Breast epithelium (tissue), 2 donors: ENCODE results near the genes GTDC1 and MBD5.

- PRO-cap = no peak
- RAMPAGE, long total RNA, 2 experiments = no peak in any of the 2 experiments
Observed at GRCh38 chr2:142716417-142717113, 160.9 kb upstream of the KYNU start.

- PRO-cap = no peak
- RAMPAGE, long total RNA, 2 experiments = no peak in any of the 2 experiments
Observed at GRCh38 chr2:142870534-142870963, 6.9 kb upstream of the KYNU start.

- PRO-cap = no peak
- RAMPAGE, long total RNA, 2 experiments = no peak in any of the 2 experiments
Observed at GRCh38 chr2:143942651-143942983, 389.7 kb downstream of the GTDC1 start.

GRCh38 chr2:144331653-144332847 lies at the start of gene GTDC1:
Gene GTDC1 (minus strand): TSS chr2:144332512.
- PRO-cap = bidirectional peak, plus-strand start at chr2:144332304, minus-strand start at chr2:144332210; bidirectional peak, plus-strand start at chr2:144332683, minus-strand start at chr2:144332432
- RAMPAGE, long total RNA, 2 experiments = no peak in any of the 2 experiments

GRCh38 chr2:144403700-144404512 lies 71.6 kb upstream of the GTDC1 start:
- PRO-cap = no peak
- RAMPAGE, long total RNA, 2 experiments = no peak in any of the 2 experiments

- PRO-cap = no peak
- RAMPAGE, long total RNA, 2 experiments = no peak in any of the 2 experiments
Observed at GRCh38 chr2:144444702-144445214, 75.2 kb downstream of the ZEB2 start.

DNA sequence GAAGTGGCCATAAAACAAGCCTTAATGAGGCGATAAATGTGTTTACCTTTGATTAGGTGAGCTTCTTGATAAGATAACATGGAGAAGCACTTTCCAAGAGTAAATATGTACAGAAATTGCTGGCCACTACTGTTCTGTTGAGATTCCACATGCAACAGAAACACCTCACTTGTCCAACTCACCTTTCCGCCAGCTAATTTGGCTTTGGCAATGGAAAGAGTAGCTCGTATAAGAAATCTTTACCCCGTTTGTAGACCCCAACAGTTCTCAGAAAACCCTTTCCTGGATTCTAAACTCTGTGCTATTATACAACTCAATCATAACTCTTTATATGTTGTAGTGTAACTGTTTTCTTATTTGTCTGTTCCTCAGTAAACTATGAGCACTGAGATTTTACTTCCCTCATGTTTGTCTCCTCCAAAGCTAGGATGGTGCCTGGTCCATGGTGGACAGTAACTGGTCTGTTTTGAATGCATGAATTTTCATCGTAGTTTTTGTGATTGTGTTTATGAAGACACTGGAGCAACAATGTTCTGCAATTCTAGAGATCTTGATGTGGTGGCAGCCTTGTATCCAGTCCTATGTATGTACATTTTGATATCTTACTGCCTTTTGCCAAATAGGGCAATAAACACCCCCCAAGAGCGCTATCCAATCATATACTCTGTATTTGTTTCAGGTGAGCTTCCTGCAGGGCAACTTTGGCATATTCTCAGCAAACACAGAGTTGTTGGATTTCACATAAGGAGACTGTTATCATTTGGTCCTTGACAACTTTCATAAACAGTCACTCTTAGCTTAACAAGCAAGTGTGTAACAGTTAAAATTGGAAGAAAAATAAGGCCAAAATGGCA lies 54.8 kb downstream of the ZEB2 start:
- PRO-cap = no peak
- RAMPAGE, long total RNA, 2 experiments = no peak in any of the 2 experiments

DNA sequence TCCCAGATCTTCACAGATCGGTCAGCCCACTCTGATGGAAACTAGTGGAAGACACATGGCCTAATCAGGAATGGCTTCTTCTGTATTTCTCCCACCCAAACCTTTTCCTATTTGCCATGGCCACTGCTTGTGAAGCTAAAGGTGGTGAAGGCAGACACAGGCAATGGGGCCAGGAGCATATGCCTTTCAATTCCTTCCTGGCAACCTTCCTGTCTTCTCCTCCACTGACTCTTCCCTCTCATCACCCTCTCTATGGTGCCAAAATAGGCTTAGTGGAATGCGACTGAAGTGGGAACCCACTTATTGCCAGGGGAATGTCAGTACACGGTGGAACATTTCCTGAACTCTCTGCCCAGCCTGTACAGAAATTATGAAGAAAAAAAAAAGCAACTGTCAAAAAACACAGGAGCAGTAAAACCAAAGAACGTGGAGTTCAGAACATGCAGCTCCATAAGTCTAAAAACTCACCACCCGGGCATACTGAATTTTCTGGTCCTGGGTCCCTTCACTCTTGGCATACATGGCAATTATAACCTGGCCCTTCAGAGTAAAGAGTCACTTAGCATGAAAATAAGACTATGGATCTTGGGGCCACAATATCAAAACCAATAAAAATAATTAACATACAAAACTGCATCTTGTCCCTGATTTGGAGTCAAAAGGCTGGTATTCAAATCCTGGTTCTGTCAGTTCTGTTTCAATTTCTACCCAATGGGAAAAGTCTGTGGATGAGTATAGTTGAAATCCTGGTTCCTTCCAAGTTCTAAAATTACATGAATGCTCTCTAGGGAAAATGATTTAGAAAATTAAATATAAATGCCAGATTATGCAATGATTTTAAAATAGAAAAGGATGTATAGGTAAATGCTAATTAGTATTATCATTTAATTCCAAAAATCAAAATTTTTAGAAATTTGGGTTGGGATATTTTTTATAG lies 35.2 kb downstream of the ZEB2 start:
- PRO-cap = no peak
- RAMPAGE, long total RNA, 2 experiments = no peak in any of the 2 experiments

GRCh38 chr2:144501729-144502339 lies 18.1 kb downstream of the ZEB2 start:
- PRO-cap = no peak
- RAMPAGE, long total RNA, 2 experiments = no peak in any of the 2 experiments

DNA sequence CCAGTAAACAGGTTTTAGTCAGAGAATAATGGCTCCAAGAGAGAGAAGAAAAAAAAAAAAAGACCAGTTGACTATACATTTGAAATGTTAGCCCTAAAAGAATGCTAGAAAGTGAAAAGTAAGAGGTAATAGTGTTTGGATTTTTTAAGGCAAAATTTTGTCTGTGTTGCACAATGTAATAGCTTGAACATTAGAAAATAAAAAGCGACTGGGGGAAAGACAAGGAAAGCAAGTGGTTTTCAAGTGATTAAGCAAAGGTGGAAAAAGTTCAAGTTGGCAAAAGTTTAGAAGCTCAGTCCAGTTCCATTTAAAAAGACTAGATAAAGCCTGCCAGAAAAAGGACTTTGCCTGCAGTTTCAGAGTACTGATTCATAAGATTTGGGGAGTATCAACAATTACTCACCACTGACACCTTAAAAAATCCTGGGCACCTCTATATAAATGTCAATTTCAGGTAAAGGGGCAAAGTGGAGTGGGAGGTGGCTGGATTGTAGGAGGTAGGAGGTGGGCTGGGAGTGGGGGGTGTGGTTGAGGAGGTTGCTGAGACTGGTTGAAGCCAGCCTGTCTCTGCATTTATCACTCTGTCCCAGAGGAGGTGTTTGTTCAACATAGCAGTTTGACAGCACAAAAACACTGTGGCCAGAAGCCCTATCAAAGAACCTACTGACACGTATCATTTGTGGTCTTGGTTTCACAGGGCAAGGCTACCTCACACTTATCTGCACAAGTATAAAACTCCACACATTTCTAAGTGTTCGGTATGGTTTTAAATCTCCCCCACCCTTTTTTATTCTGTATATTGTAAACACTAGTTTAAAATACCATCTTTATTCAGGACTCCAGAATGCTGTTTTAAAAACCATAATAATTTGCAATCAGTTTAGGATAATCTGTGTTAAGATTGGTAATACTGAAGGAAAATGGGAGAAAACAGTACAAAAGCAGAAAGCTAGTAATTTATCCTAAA lies 14.5 kb downstream of the ZEB2 start:
- PRO-cap = no peak
- RAMPAGE, long total RNA, 2 experiments = no peak in any of the 2 experiments

- PRO-cap = no peak
- RAMPAGE, long total RNA, 2 experiments = no peak in any of the 2 experiments
Observed at GRCh38 chr2:144650869-144651191, 130.9 kb upstream of the ZEB2 start.

DNA sequence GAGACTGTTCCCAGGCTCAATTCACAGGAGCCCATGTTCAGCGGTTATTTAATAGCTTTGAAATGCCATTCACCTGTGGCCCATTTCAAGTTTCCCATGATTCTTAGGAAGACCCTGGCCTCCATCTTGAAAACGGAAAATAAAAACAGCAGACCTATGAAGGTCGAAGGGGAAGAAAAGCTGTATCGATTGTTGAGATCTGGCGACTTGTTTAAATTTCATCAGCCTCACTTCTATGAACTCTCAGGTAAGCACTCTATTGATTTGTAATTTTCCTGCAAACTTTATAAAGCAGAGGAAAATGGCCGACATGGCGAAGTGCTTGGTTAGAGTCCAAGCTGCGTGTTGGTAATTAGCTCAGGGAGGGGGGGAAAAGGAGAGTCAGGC lies 147.9 kb upstream of the ZEB2 start:
- PRO-cap = no peak
- RAMPAGE, long total RNA, 2 experiments = no peak in any of the 2 experiments

DNA sequence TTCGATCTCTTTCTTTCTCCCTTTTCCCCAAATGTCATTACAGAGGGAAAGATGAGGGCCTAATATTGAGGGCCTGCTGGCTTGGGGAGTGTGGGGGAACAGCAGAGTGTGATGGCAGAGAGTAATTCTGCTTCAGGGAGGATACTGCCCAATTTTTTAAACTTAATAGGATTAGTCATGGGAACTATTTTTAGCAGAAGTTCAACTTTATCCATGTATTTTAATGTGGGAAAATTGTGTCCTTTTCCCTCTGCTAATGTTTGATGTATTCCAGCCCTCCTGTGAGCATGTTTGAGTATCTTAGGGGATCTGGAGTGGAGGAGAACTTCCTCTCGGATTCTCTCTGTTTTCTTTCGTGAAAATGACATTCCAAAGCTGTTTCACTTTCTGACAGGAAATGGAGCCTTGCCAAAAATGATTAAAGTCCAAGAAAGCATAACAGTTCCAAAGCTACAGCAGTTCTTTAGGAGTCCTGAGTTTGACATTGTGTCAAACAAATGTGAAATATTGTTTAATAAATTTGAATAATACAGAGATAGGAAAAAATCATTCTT lies 418.4 kb upstream of the ZEB2 start:
- PRO-cap = no peak
- RAMPAGE, long total RNA, 2 experiments = no peak in any of the 2 experiments

- PRO-cap = no peak
- RAMPAGE, long total RNA, 2 experiments = no peak in any of the 2 experiments
Observed at GRCh38 chr2:145198941-145199413, 679.1 kb upstream of the ZEB2 start.

- PRO-cap = no peak
- RAMPAGE, long total RNA, 2 experiments = no peak in any of the 2 experiments
Observed at GRCh38 chr2:145415754-145416225, 895.9 kb upstream of the ZEB2 start.

DNA sequence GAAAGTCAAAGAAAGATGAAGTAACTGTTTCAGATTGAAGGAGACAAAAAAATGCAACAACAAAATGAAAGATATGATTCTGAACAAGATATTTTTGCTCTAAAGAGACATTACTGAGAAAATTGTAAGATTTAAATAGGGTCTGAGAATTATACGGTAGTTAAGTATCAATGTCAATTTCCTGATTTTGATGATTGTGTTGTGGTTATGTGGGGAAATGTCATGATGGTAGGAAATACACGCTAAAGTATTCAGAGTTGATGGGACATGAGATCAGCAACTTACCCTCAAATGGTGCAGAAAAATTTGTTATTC lies 551.0 kb upstream of the ACVR2A start:
- PRO-cap = no peak
- RAMPAGE, long total RNA, 2 experiments = no peak in any of the 2 experiments

DNA sequence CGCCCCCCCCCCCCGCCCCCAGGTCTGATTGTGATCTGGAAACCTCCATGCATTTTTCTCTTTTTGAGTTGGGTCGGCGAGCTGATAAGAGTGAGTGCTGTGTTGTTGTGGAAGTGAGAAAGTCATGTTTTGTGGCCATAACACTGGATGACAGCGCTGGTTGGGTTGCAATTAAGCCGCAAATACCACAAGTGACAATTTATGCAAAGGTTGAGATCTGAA lies 429 bp downstream of the ACVR2A start:
- PRO-cap = no peak
- RAMPAGE, long total RNA, 2 experiments = no peak in any of the 2 experiments

DNA sequence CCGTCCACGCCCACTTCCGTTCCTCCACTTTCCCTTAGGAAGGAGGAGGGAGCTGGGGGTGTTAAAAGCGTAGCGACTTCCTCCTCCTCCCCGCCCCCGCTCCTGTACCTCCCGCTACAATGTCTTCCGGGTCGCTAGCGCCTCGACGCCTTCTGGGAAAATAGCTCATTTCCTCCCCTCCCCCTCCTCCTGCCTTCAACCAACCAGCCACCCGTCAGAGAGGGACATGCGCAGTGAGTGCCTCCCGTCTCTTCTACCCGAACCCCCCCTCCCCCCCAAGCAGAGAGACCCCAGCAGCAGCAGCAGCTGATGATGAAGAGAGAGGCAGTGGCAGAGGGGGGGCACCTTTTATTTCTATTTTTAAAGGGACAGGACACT lies at the start of gene MBD5:
Gene MBD5 (plus strand): TSS at position 278 of the 378 bp plus-strand sequence.
- PRO-cap = bidirectional peak, plus-strand start at position 217 of the sequence, minus-strand start outside the sequence; unidirectional peak, plus-strand start at position 282 of the sequence
- RAMPAGE, long total RNA, 2 experiments = start-site peak on the plus strand in 2 of 2 experiments, centred at positions 229 to 269 of the sequence, 24 to 400 reads per replicate

DNA sequence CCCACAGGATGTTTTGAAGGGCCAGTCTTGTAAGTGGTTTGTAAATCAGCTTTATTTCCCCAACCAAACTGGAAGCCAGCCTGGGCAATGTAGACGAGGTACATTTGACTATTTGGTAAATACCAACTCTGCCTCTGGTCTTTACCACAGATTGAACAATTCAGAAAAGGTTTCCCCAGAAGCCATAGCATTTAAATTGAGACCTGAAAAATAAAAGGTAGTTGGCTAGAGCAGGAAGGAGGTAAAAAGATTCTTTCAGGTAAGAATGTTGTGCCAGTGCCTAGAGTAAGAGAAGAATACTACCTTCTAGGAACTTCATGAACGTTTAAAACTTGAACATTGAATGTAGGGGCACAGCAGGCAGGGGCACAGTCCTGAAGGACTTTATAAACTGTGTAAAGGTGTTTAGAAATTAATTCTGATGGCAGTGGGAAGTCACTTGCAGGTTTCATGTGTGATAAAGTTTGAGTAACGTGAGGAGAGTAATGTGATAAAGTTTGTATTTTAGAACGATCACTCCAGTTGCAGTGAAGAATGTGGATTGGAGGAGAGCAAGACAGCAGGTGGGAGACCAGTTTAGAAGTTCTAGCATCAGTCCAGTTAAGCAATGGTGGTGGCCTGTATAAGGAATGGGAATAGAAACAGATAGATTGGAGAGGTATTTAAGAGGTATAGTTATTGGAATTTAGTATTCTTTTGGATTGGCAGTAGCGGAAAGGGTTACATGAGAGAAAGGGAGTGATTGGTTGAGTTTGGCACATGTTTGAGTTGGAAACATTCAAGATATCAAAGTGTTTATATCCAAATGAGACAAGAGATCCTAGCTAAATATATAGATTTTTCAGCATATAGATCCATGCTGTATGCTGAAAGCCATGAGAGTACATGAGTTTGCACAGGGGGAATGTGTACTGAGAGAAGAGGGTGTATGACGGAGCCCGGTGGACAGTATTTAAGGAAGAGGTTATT lies 77.0 kb downstream of the MBD5 start:
- PRO-cap = no peak
- RAMPAGE, long total RNA, 2 experiments = no peak in any of the 2 experiments

GRCh38 chr2:148201727-148202623 lies 181.1 kb downstream of the MBD5 start:
- PRO-cap = no peak
- RAMPAGE, long total RNA, 2 experiments = no peak in any of the 2 experiments